ENCODE measurements around a stretch of chr3.

DNA sequence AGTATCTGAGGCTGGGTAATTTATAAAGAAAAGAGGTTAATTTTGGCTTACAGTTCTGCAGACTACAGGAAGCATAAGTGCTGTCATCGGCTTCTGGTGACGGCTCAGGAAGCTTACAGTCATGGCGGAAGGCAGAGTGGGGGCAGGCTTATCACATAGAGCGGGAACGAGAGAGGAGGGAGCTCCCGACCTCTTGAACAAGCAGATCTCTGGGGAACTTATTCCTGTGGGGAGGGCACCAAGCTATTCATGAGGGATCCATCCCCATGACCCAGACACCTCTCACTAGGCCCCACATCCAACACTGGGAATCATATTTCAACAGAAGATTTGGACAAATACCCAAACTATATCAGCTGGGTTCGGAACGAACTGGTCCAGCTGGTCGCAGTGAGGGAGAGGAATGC, 72.5 kb downstream of the LMLN start:
- PRO-cap, result no peak
- RAMPAGE, long total RNA, result no peak

- PRO-cap, result no peak
- RAMPAGE, long total RNA, result no peak
Observed at GRCh38 chr3:198038421-198038862, 78.4 kb downstream of the LMLN start.

Measured in spinal cord (tissue), 3 donors.